Thoracic aorta (tissue), 1 donor: ENCODE results near the gene PNPT1.

GRCh38 chr2:54039884-54040934, 69.3 kb downstream of the ACYP2 start:
- RAMPAGE, long total RNA: no peak

- RAMPAGE, long total RNA: no peak
These were observed 659 bp upstream of the C2orf73 start for GRCh38 chr2:54329749-54330700.

GRCh38 chr2:54430585-54431115, 25.5 kb upstream of the SPTBN1 start:
- RAMPAGE, long total RNA: no peak

GRCh38 chr2:54558122-54558933, 102.2 kb downstream of the SPTBN1 start:
- RAMPAGE, long total RNA: no peak

DNA sequence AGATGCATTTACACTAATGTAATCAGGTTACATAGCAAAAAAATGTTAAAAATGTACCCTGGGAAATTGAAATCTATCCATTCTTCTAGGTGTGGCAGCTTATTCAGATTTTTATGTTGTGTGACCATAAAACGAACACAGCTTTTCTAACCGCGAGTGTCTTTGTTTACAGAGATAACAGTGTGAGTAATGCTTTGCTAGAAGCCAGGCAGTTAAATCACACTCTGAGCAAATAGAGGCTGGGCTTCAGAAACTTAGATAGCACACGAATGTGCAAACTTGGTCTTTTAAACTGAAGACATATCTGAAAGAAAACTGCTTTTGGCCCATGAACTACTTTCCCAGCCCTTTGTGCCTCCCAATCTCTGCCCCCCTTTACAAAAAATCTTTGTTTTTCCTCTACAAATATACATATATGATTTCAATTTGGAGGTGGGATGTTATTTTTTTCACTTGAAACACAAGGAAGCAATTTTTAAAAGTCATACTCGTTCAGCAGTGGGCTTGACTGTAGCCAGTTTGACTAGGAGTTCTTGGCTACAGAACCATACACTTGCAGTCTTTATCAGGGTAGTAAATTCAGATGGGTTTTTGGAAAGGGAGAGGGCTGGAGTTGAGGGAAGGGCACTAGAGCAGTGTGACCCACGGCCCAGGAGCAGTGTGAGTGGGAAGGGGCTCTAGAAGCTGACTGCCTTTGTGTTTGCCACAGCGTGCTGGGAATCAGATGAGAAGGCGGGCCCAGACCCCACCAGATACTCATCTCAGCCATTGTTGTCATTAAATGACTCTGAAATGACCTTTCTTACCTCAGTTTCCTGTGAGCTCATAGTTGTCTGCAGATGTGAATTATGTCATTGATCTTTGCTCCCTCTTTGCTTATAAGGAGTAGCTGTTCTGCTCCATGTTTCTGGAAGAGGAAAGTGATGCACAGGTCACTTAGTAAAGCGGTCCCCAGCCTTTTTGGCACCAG, 116.4 kb downstream of the SPTBN1 start:
- RAMPAGE, long total RNA: no peak

DNA sequence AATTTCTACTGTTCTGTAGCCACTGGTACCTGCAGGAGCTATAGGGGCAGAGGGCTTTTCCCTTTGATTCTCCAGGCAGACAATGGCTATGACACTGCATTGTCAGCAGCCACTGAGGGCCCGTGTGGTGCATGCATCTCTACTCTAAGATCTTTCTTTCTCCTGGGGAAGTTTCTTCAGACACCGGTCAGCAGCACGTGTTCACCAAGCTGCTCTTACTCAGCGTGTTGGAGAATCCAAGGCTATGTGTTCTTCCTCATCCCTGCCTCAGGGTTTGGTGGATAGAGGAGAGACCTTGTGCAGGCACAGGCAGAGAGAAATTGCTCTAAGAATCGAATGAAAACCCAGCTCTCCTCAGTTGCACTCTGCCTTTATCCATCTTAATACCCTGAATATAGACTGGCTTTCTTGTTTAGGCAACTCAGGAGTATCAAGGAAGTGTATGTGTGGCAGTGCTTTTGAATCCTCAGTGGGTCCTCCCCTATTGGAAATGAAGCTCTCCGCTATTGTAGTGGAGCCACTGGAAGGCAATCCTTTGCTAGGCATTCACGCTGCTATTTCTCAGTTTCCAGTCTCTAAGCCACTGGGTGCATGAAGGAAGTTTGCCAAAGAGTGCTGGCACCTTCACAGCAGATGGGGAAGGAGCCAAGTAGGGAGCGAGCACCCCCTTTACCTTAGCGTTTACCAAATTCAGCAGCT, 86.9 kb upstream of the EML6 start:
- RAMPAGE, long total RNA: no peak

GRCh38 chr2:54645155-54645542, 78.3 kb upstream of the EML6 start:
- RAMPAGE, long total RNA: no peak

DNA sequence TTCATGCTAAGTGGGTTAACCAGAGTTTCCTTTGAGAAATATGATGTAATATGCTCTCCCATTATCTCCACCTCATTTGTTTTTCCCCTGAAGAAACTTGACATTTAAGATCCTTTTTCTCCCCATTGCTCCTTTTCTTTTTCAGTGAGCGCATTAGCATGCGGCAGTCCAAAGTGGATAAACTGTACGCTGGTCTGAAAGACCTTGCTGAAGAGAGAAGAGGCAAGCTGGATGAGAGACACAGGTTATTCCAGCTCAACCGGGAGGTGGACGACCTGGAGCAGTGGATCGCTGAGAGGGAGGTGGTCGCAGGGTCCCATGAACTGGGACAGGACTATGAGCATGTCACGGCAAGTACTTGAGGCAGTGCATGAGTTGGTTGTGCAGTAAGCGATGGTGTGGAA, 74.6 kb upstream of the EML6 start:
- RAMPAGE, long total RNA: no peak

GRCh38 chr2:54654893-54655311, 68.6 kb upstream of the EML6 start:
- RAMPAGE, long total RNA: no peak

DNA sequence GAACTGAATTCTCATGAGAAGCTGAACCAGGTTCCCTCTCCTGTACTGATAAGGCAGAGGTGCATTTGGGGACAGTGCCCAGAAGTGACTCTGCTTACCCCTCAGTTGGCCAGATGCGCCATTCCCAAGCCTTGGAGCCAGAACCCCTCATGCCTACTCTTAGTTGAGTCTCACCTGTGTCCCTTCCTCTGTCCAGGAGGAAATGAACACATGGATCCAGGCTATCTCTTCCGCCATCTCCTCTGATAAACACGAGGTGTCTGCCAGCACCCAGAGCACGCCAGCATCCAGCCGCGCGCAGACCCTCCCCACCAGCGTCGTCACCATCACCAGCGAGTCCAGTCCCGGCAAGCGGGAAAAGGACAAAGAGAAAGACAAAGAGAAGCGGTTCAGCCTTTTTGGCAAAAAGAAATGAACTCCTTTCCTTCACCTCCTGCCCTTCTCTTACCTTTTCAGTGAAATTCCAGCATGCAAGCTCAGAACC, 55.3 kb upstream of the EML6 start:
- RAMPAGE, long total RNA: no peak

DNA sequence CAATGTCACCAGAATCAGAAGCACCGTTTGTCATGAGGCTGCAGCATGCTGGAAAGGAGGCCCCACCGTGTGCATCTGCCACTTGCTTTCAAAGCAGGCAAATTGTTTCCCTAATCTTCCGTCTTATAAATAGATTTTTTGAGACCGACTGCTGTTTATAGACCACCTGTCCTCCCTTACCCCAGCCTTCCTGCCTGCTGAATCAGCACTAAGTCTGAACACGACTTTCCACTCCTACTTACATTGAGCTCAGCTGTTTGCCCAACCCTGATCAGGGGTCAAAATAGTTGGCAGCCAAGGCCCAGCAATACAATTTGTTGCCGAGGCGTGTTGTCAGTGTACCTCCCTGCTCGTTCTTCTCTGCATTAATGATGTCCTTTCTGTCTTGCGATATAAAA, 156.5 kb downstream of the EML6 start:
- RAMPAGE, long total RNA: no peak

DNA sequence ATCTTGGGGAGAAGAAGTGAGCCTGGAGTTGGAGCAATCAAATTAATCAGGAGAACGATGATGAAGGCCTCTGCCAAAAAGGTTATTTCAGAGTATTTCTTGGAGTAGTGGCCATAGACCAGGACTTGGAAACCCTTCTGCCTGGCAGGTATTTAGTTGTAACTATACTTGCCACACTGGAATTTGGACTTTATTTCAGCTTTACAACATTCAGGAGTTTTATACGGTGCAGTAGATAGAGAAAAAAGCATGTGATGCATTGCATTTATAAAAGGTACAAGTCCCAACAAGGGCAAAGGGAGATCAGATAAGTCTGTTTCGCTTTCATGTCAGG, 145.5 kb downstream of the RTN4 start:
- RAMPAGE, long total RNA: no peak

DNA sequence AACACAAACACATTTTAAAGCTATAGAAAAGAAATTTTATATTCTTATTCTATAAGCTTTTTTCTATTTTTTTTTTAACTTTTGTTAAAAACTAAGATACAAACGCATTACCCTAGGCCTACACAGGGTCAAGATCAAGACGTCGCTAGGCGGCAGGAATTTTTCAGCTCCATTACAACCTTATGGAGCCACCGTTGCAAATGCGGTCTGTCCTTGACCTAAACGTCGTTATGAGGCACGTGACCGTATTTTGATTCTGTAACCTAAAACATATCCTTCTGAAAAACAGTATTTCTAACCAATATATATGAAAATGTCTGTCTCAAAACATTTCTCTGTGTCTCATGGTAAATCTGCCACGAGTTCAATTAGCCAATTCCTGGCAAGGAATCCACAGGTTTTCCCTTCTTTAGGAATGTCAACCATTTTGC, 1.8 kb downstream of the RTN4 start:
- RAMPAGE, long total RNA: no peak

DNA sequence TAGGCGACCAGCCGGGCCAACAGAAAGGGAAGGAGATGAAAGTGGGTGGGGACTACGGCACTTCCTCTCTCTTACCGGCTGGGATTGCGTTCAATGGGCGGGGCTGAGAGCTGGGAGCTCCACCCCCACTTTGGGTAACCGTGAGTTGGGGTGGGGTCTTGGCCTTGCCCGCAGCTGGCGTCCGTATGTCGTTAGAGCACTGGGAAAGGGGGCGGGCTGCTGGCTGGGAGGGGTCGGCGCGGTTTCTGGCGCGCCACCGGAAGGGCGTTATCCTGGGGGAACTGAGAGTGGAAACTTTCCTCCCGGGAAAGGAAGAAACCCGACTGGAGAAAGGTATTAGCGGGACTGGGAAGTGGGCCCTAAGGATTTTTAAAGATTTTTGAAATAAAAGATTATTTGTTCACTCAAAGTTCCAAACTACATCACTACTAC, 407 bp upstream of the RTN4 start:
- RAMPAGE, long total RNA: no peak

GRCh38 chr2:55061657-55062261, 11.5 kb upstream of the RTN4 start:
- RAMPAGE, long total RNA: no peak

DNA sequence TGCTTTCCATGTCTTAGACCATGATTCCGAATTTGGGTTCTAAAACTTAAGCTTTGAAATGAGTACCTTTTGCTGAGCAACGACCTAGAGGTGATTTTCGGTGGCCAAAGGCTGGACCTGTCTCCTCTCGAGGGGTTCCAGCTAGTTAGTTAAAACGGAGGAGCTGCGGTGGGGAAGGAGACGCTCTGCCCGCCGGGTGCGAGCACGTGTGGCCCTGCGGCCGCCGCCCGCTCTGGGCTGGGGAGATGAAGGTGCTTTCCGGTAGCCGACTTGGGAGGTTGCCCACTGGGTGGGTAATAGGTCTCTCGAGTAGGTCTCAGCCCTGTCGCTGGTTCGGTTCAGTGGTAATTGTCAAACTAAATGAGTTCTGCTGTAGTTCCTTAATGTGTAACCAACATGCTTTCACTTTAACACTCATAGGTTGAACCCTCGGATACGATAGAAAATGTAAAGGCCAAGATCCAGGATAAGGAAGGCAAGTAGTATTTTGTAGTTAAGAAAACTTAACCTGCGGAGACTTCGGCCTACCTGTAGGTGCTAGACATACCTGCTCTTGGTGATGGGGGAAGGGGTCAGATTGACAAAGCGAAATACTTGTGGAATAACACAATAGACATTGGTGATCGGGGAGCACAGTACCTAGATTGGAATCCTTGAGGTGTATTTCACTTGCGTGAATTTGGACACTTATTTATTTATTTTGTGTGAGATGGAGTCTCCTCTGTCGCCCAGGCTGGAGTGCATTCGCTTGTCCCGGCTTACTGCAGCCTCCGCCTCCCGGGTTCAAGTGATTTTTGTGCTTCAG, 657 bp downstream of the RPS27A start:
- RAMPAGE, long total RNA: no peak

GRCh38 chr2:55416867-55417120, 2.9 kb downstream of the CCDC88A start:
- RAMPAGE, long total RNA: no peak

GRCh38 chr2:55425256-55426022, 5.8 kb upstream of the CCDC88A start:
- RAMPAGE, long total RNA: no peak

GRCh38 chr2:55693602-55694199, at the start of gene PNPT1:
Gene PNPT1, minus strand, starts transcription at chr2:55693844.
- RAMPAGE, long total RNA: start-site peak on the minus strand at chr2:55693823-55693846, 208 reads

DNA sequence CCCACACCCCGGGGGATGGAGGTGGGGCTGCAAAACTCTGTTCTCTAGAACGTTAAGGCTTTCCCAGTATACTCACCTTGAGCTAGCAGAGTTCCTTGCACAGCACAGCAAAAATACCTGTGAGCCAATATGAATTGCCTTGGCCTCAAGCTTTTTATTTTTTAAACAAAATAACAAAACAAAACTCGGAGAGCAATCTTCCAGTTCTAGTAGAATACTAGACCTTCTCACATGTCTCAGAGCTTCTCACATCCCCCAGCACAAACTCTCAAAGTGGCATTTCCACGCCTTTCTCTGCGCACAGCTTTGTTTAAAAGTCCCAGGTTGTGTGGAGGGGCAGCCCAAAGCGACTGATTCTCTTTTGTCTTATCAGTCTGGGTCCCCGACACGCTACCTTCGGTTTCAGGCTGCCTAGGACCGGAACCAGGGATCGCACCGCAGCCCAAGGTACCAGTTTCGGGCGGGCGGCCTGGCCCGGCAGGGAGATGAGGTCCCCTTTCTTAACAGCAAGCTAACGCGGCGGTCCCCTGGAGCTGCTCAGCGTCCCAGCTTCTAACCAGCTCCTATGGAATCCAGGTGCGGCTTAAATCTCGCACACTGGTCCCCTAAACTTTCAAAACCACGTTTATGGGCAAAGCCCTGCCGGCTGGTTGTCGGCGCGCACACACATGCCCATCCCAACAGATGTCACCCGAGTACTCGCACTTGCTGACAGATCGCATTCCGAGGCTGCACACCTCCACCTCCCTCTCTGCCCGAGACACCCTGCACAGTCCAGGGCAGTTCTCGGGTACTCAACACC, 558 bp downstream of the EFEMP1 start:
- RAMPAGE, long total RNA: no peak